Left lung (tissue), 1 donor: ENCODE results near the gene DPYSL3.

DNA sequence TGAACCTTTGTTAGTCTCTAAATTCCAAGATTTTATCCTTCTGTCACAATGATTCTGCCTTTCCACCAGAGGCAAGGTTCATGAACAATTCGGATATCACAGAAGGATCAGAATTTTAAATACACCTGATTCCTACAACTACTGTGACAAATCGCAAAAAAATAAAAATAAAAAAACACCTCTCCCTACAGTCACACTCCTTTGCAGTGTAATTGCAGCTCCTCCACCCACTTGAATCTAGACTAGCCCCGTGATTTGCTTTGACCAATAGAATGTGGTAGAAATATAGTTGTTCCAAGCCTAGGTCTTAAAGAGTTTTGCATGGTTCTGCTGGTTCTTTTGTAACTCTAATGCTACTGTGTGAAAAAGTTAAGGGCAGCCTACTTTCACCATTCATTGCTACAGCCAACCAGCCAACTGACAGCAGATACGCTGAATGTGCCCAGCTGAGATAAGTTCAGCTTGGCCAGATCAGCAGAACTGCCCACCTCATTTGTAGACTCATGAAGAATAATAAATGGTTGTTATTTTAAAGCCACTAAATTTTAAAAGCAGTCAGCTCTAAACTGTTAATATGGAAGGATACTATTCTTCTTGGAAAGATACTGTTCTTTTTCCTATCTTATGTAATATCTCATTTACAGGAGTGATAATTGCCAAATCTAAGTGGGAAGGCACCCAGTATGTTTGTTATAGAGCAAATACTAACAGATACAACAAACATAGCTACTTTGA lies 23.9 kb downstream of the NR3C1 start:
- PRO-cap = no peak

DNA sequence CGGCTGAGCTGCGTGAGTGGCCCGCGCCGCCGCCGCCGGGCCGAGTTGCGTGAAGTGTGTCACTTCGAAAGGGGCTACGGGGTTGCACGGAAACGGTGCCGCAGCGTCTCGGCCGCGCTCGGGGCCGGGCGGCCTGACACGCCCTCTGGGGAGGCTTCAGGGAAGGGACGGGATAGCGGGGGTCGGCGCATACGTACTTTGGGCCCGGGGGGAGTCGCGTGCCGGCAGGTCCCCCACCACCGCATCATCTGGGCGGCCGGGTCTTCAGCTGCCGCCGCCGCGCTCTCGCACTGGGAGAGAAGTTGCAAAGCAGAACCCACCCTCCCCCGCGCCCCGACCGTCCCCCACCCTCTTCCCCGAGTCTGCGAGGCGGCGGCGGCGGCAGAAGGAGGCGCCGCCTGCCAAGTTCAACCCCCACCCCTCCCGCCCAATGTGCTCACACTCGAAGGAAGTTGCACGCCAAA lies 725 bp upstream of the NR3C1 start:
- PRO-cap = bidirectional peak, plus-strand start outside the sequence, minus-strand start at position 292 of the sequence

DNA sequence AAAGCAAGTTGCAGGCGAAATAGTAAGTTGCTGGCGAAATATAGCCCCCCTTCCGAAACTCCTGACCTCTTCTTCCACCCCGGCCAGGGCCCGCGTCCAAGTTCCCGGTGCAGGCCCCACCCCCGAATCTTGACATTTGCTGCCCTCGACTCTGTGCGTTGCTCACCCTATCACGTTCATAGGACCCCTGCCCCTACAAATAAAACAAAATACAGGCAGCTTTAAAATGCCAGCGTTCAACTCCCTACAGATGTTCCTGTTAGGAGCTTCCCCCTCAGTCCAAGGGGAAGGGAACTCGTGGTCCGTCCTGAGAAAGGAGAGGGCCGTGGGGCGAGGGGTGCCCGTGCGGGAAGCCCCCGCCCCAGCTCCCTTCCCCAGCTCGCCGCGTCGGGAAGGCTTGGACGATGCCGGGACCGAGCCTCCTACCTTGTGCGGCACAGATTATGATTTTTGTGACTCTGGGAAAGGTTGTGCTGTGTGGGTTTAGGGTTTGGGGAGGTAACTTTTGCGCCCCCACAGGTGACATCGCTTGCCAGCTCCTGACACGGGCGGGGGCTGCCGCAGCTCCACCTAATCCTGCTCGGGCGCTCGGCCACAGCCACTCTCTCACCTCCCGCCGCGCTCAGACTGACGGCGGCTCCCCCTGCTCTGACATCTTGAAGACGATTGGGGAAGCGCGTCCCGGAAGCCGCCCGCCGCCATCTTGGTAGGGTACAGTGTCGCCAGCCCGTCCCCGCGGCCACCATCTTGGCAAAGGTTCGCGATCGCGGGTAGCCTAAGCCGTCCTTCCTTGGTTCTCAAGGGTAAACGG lies 1.4 kb upstream of the NR3C1 start:
- PRO-cap = bidirectional peak, plus-strand start at position 136 of the sequence, minus-strand start at position 94 of the sequence; bidirectional peak, plus-strand start at position 753 of the sequence, minus-strand start at position 658 of the sequence

DNA sequence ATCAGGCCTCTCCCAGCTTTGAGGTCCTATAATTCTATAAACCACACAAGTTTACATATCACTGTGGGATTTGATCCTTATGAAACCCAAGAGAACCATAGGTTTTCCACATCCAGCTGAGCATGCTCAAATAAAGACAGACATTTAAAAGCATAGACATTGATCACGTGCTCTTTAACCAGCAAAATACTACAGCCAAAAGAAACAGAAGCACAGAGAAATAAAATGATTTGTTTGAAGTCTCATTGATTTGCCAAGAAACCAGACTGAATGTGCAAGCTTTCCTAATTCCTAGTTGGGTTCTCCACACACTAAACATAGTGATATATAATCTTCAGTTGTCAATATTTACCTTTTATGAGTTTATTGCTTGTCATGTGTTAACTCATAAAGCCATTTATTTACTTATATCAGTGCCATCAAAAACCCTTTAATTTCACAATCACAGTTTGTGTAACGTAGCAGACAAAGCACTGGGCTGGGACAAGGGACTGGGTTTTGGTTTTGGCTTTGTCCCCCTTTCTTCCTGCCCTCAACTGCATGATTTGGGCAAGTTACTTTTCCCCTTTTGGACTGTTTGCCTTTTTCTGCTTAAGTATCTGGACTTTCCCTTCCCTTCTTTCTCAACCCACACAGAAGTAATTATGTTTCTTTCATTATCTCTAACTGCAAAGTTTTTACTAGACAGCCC lies 14.5 kb upstream of the NR3C1 start:
- PRO-cap = no peak

DNA sequence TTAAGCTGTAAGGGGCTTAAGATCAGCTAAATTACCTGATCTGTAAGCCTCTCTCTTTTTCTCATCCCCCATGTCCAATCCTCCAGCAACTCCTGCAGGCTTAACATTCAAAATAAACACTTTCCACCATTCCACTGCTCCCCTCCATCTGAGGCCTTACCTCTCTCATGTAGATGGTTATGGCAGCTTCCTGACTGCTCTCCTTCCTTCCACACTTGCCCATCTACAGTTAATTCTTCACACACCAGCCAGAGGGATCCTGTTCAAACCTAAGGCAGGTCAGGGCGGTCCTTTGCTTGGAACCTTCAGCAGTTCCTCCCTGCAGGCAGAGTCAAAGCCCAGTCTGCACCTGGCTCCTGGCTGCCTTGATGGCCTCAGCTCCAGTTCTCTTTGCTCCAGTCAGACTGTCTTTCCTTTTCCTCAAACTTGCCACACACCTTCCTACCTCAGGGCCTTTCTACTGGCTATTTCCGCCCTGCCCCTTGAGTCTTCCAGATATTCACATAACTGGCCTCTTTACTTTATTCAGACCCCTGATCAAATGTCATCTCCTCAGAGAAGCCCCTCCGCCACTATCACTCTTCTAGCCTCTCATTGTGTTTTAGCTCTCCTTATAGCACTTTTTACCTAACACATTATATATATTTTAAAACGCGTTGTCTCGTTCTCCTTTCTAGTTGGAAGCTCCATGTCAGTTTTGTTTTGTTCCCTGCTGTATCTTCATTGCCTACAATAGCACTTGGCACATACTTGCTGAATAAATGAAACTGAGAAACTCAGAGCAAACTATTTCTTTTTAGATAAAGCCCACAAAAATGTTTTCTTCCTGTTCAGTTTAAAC lies 30.3 kb upstream of the NR3C1 start:
- PRO-cap = no peak

GRCh38 chr5:143583429-143583862 lies 180.0 kb upstream of the NR3C1 start:
- PRO-cap = no peak

DNA sequence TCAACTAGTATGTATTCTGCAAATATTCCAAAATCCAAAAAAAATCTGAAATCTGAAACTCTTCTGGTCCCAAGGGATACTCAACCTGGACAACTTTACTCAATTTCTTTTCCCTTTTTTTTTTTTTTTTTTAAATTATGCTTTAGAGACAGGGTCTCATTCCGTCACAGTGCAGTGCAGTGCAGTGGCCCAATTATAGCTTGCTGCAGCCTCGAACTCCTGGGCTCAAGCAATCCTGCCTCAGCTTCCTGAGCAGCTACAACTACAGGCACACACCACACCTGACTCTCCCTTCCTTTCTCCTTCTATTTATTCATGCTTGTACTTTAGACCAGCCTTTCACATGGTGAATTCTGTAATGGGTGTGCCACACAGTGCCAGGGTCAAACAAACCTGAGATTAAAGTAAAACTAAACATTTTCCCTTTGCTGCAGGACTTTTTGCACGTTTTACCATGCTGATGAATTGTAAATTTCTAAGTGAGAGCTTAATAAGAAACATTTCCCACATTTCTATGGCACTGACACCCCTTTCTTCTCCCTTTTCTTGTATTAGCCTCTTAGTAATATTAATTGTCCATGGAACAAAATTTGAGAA lies 7.9 kb downstream of the SH3RF2 start:
- PRO-cap = no peak

GRCh38 chr5:146040607-146041084 lies 64.7 kb downstream of the PLAC8L1 start:
- PRO-cap = no peak

DNA sequence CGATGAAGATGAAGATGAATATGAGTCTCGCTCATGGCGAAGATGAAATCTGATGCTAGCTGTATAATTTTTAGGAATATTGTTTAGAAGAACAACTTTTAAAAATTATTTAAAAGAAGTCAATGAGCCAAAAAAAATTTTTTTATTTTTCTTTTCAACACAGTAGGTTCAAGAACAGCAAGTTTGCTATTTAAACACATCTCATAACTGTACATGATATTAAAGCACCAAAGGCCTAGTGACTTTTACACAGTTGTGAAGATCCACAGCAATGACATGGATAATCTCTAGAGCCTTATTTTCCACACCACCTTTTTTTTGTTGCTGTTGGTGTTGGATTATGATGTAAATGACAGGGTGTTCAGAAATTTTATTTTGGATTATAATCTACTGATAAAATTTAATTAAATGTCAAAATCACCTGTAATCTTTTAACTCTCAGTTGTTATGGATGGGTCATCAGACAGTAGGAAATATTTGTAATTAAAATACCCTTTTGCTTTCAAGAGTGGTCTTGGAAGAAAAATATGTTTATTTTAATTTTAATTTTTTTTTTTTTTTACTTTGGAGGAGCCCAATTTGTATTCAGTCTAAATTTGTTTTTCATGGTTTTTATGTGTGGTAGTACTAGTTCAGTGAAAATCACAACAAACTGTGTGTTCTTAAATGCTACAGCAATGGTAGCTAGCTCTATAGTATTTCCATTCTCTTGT lies 52.5 kb upstream of the POU4F3 start:
- PRO-cap = no peak

DNA sequence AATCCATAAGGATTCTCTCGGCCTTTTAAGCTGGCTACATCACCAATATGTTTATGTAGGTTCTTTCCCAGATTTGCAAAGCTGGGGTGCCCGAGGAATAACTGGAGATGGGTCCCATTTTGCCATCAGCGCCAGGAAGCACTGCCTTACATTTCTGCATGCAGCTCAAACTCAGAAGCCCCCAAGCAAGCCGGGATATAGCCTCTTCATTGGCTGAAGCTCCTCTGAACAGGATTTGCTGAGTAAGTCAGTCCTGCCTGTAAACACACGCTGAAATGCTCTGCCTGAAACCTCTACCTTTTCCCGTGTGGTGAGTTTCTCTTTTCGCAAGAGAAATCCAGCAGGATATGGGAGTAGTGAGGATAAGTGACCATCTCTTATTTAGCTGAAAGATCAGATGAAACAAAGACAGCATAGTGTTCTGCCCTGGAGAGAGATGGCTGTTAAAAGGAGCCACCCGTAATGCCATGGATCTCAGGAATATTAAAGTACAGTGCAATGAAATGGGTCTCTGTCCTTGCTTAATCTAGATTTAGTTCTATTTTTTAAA lies 177.3 kb upstream of the PPP2R2B start:
- PRO-cap = no peak

DNA sequence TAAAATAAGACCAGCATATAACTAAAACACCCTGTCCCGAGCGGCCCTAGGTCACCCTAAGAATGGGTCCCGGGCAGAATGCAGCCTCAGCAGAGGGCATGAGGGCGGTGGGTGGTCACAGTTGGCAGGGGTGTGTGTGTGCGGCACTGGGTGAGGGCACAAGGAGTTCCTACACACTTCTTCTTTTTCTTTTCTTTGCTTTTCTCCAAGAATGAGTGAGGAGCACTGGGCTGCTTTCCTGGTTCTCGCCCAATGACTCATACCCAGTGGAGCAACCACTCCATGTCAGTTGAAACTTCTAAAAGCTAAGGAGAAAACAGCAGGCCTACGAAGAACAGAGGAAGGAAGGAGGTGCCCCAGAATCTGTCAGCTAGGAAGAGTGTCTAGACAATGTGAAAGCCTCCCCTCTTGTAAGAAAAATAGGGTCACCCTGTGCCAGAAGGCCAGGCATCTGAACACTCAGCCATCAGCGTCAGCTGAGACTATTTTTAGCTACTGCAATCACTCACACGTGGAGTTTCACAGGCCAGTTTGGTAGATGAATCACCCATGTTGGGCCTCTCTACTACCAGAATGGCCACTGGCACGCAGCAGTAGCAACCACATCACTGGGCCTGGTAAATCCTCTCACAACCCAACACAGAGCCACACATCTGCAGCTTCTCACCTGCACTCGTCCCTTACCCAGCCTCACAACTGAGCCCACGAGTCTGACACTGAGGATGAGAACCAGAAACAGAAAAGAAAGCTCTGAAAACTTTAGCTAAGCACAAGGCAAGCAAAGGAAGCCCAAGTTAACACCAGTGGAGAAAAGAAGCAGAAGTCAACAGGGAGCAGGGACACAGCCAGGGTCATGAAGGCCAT lies 105.7 kb downstream of the DPYSL3 start:
- PRO-cap = no peak

GRCh38 chr5:147424498-147425202 lies 85.2 kb downstream of the DPYSL3 start:
- PRO-cap = no peak

- PRO-cap = bidirectional peak, plus-strand start at chr5:147453573, minus-strand start at chr5:147453434; unidirectional peak, minus-strand start at chr5:147453628; unidirectional peak, minus-strand start at chr5:147453683; bidirectional peak, plus-strand start at chr5:147454190, minus-strand start at chr5:147453731
Measured at GRCh38 chr5:147453294-147453818, 56.5 kb downstream of the DPYSL3 start.

DNA sequence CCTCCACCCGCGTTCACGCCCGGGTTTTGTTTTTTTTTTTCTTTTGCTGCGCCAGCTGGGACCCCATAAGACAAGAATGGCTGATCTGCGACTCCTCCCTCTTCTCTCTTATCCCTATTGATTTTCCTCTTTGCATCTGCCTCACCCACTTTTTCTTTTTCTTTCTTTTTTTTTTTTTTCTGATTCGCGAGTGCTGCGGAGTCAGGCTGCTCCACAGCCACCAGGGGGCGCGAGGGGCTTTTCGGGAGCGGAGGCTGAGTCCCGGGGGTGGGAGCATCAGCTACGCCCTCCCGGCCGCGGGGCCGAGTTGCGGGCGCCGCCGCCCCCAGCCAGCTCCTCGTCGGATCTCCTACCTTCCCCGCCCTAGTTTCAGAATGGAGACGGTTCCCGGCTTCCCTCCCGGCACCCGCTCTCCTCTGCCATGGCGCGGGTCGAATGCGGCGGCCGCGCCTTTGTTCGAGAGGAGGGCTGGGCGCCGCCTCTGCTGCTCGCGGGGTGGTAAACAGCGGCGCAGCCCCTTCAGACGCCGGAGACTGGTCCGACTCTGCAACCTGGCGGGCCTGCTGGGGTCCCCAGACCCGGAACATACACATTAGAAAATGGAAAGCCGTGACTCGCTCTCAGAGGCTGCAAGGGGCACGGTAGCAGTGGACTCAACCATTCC lies 55.9 kb downstream of the DPYSL3 start:
- PRO-cap = bidirectional peak, plus-strand start at position 372 of the sequence, minus-strand start outside the sequence; bidirectional peak, plus-strand start at position 529 of the sequence, minus-strand start at position 535 of the sequence

DNA sequence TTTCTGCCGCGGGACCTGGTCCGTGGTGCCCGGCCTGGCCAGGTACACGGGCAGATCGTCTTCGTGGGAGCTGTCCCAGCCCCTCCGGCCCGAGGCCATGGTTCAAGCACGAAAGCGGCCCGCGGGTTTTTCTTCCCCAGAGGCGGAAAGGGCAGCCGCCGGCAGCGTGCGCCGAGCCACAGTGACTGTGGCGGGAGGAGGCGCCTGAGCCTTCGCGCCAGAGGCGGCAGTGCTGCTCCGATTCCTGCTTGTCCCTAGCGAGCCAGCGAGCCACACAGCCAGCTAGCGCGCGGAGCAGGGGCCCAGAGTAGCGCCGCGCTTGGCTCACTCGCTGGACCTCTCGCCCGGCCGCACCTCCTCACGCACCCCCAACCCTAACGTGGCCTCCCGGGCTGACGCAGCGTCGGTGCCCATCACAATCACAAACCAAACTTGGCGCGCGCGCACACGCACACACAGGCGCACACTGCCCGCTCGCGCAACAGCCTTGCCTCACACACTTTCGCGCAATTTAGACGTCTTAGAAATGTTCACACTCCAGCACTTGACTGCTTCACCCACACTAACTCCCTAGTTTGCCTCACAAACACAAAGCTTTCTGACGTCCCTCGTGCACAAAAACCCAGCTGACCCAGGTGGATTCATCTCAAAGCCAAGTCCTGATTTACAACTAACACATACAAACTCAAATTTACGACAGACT lies at the start of gene DPYSL3:
Gene DPYSL3 (minus strand): TSS at position 309 of the 703 bp plus-strand sequence.
- PRO-cap = bidirectional peak, plus-strand start at position 251 of the sequence, minus-strand start at position 187 of the sequence; unidirectional peak, minus-strand start at position 352 of the sequence

DNA sequence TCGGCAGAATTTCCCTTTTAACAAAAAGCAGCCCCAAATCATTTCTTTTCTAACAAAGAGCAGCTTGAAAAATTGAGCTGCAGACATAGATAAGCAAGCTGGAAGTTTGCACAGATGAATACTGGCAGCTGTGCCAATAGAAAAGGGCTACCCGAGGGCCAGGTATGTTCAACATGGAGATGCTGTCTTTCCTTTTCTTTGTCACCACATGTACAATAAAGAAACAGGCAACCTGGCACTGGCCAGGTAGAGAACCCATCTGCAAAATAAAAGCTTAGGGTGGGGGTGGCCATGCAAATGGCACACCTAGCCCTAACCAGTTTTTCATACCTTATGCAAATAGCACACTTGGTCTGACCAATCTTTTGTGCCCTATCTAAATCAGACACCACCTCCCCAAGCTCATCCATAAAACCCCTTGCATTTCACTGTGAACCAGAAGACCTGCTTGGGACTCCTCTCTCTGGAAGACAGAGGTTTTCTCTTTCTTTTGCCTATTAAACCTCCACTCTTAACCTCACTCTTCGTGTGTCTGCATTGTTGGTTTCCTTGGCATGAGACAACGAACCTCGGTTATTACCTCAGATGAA lies 34.0 kb downstream of the JAKMIP2 start:
- PRO-cap = no peak

GRCh38 chr5:147818364-147818893 lies 13.0 kb downstream of the SPINK1 start:
- PRO-cap = unidirectional peak, plus-strand start at chr5:147818536

DNA sequence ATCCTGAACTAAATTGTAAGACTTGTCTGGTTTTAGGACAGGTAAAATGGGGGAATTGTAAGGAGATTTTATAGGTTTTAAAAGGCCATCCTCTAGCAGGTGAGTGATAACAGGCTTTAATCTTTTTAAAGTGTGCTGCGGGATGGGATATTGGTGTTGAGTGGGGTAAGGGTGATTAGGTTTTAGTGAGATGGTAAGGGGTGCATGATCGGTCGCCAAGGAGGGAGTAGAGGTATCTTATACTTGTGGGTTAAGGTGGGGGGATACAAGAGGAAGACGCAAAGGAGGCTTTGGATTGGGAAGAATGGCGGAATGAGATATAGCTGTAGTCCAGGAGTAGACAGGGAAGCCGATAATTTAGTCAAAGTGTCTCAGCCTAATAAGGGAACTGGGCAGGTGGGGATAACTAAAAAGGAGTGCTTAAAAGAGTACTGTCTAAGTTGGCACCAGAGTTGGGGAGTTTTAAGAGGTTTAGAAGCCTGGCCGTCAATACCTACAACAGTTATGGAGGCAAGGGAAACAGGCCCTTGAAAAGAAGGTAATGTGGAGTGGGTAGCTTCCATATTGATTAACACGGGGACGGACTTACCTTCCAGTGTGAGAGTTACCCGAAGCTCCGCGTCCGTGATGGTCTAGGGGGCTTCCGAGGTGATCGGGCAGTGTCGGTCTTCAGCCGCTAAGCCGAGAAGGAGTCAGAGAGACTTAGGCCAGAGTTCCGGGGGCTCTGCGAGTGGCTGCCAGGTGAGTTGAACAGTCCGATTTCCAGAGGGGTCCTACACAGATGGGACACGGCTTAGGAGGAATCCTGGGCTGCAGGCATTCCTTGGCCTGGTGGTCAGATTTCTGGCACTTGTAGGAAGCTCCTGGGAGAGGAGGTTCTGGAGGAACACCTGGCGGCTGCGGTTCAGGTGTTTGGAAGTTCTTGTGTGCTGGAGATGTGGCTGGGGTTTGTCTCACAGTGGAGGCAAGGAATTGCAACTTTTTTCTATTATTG lies 6.6 kb upstream of the SCGB3A2 start:
- PRO-cap = no peak

DNA sequence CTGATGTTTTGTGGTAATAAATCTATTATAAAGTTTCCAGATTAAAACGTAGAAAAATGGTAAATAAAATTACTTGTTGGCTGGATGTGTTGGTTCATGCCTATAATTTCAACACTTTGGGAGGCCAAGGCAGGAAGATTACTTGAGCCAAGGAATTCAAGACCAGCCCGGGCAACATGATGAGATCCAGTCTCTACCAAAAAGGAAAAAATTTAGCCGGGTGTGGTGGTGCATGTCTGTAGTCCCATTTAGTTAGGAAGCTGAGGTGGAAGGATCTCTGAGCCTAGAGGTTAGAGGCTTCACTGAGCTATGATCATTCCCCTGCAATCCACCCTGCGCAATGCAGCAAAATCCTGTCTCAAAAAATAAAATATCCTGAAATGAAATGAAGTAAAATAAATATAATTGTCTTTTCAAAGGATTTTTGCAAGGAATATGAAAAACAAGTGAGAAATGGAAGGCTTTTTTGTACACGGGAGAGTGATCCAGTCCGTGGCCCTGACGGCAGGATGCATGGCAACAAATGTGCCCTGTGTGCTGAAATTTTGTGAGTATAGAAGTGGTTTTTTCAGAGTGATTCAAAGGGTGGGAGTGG lies 30.3 kb downstream of the SPINK5 start:
- PRO-cap = no peak

GRCh38 chr5:148414894-148415290 lies 31.1 kb downstream of the FBXO38 start:
- PRO-cap = no peak